Subcutaneous adipose tissue (tissue), 3 donors: ENCODE measurements around a stretch of chr5.

GRCh38 chr5:149351712-149352682 lies 5.8 kb upstream of the PCYOX1L start:
- PRO-cap: no peak
- RAMPAGE, long total RNA, 3 experiments: no peak in any of the 3 experiments

- PRO-cap: unidirectional peak, plus-strand start at chr5:149434027
- RAMPAGE, long total RNA, 3 experiments: no peak in any of the 3 experiments
These were observed 54.5 kb upstream of the IL17B start for GRCh38 chr5:149433395-149434196.

- PRO-cap: no peak
- RAMPAGE, long total RNA, 3 experiments: no peak in any of the 3 experiments
These were observed 74.7 kb upstream of the IL17B start for GRCh38 chr5:149453753-149454310.

- PRO-cap: no peak
- RAMPAGE, long total RNA, 3 experiments: no peak in any of the 3 experiments
These were observed 55.6 kb downstream of the CSNK1A1 start for GRCh38 chr5:149495565-149496083.

- PRO-cap: no peak
- RAMPAGE, long total RNA, 3 experiments: no peak in any of the 3 experiments
These were observed 54.7 kb downstream of the CSNK1A1 start for GRCh38 chr5:149496084-149497359.

DNA sequence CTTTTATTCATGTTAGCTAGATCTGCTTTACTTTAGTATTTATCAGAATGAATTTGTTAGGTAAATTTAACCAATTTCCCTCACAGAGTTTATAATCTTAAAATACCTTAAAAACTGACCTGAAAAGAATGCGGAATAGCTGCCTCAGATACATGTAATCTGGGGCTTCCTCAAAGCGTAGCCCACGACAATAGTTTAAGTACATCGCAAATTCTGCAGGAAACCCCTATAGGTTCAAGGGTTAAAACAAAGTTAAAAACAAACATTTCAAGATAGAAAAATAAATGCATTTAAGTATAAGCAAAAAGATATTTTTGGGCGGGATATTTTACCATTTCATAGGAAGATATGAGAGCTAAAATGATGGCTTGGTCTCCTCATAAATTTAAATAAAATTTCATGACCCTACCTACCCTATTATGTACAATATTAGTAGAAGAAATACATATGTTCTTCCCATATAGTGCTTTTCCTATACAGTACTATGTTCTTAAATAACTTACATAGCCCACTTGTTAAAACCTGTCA lies 44.3 kb downstream of the CSNK1A1 start:
- PRO-cap: no peak
- RAMPAGE, long total RNA, 3 experiments: no peak in any of the 3 experiments

DNA sequence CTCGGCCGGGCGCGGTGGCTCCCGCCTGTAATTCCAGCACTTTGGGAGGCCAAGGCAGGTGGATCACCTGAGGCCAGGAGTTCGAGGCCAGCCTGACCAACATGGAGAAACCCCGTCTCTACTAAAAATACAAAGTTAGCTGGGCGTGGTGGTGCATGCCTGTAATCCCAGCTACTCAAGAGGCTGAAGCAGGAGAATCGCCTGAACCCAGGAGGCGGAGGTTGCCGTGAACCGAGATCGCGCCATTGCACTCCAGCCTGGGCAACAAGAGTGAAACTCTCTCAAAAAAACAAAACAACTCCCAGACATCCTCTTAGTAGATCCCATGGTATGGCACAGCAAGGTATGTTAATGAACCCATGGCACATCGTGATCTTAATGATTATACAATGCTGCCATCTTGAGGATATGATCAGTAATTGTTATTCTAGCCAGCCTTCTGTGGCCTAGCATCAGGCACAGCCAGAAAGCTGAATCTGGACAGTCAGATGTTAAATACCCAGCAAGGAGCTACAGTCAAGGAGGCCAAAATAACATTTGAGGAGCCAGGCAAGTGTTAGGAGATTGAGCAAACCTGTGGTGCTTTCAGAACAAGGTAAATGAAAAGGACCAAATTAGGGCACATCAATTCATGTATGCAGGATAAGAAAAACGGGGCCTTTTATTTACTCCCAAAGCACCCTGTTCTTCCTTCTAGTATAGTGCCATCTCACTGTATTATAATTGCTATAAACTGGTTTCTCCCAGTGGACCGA lies 13.5 kb upstream of the CSNK1A1 start:
- PRO-cap: no peak
- RAMPAGE, long total RNA, 3 experiments: no peak in any of the 3 experiments

DNA sequence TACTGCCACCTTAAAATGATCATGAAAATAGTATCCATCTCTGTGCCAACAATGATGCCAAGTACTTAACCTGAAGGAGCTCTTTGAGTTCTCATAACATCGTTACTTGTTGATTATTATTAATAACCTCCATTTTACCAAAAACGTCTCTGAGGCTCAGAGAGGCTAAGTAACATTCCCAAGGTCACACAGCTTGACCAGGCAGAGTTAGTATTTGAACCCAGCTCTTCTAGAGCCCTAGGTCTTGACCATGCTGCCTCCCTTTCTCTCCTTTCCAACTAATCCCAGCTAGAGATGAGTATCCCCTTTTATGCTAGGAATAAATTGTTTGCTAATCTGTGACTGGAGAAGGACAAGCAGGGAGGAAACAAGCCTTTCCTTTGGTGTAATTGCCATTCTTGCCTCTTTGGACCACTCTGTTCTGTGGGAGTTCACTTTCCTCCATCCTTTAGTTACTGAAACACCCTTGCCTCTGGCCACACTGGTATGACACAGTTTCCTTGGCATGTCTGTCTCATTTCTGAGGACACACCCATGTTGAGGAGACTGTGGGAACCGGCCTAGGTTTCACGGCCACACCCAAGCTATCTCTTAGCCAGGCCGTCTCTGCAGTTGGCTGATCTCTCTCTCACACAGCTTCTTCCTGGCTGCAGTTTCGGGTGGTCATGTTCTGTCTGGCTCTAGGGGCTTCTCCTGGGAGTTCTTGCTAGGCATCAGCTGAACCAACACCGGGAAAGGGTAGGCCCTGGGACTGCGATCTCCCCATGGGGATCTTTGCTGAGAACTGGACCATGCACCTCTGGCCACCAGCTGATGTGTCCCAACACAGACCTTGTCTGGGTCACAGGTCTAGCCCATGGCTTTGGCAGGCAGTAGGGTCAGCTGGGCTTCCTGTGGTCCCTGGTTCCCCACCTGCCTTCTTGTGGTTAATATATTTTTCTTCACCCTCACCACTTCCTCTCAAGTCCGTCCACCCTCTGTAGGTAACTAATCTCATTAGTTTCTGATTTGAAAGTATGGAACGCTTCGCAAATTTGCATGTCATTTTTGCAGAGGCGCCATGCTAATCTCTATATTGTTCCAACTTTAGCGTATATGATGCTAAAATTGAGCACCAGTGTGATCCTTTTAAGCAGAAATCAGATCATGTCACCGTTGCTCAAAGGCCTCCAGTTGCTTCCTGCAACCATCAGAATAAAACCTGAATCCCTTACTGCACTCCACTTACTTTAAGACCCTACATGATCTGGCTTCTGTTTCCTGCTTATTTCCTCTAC lies 24.8 kb downstream of the ARHGEF37 start:
- PRO-cap: no peak
- RAMPAGE, long total RNA, 3 experiments: no peak in any of the 3 experiments

- PRO-cap: no peak
- RAMPAGE, long total RNA, 3 experiments: no peak in any of the 3 experiments
These were observed 27.2 kb downstream of the ARHGEF37 start for GRCh38 chr5:149608559-149608921.

- PRO-cap: no peak
- RAMPAGE, long total RNA, 3 experiments: no peak in any of the 3 experiments
These were observed 27.1 kb upstream of the PPARGC1B start for GRCh38 chr5:149702988-149703530.

GRCh38 chr5:149728271-149728587 lies 1.9 kb upstream of the PPARGC1B start:
- PRO-cap: no peak
- RAMPAGE, long total RNA, 3 experiments: no peak in any of the 3 experiments

GRCh38 chr5:149730500-149730696 lies 288 bp downstream of the PPARGC1B start:
- PRO-cap: no peak
- RAMPAGE, long total RNA, 3 experiments: no peak in any of the 3 experiments

DNA sequence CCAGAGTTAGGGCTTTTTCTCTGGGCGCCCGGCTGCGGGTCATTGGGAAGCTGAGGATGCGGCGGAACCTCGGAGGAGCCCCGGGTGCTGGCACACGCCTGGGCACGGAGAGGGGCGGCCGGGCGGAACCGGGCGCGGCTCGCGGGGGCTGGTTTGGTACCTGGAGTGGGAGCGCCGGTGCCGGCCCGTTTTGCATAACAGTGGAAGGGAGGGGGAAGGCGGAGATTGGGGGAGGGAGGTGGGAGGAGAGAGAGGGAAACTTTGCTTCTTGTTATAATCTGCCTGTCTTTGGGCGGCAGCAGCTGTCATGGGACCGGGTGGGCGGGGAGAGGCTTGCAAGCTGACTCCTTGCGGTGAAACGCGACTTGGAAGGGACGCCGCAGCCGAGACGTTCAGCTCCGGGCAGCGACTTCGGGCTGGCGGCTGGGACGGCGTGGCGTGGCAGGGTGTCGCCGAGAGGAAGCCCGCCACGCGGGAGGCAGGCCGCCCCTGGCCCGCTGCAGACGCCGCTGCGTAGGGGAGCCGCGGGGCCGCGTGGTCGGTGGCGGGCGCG lies 1.4 kb downstream of the PPARGC1B start:
- PRO-cap: bidirectional peak, plus-strand start at position 356 of the sequence, minus-strand start at position 199 of the sequence
- RAMPAGE, long total RNA, 3 experiments: no peak in any of the 3 experiments

DNA sequence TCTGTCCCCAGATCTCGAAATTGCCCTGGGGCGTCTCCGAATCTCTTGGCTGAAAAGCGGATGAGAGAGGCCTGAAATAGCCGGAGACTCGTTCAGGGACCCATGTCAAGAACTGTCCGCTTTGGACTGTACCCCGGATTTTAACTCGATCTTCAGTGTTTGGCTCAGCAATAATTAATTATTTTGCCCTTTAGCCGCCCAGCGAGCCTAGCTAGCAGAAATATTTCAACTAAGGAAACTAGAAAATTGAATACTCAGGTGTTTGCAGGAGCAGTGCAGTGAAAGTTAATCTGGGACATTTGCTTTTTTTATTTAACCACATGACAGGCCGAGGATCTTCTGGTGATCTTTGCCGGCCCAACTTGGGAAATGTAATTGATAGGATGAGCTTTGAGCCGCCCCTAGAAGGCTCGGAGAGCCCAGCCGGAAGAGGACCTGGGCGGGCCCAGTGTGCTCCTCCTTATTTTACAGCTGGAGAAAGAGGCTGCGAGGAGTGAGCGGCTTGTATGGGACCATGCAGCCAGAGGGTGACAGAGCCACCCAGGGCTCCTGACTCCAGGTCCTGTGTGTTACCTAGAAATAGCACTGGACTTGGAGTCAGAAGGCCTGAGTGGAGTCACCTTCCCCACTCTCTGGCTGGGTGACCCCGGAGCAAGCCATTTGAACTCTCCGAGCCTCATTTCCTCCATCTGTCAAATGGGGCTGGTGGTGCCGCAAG lies 2.3 kb downstream of the PPARGC1B start:
- PRO-cap: bidirectional peak, plus-strand start at position 492 of the sequence, minus-strand start at position 364 of the sequence
- RAMPAGE, long total RNA, 3 experiments: no peak in any of the 3 experiments

- PRO-cap: no peak
- RAMPAGE, long total RNA, 3 experiments: no peak in any of the 3 experiments
These were observed 41.5 kb downstream of the PPARGC1B start for GRCh38 chr5:149771641-149772000.

DNA sequence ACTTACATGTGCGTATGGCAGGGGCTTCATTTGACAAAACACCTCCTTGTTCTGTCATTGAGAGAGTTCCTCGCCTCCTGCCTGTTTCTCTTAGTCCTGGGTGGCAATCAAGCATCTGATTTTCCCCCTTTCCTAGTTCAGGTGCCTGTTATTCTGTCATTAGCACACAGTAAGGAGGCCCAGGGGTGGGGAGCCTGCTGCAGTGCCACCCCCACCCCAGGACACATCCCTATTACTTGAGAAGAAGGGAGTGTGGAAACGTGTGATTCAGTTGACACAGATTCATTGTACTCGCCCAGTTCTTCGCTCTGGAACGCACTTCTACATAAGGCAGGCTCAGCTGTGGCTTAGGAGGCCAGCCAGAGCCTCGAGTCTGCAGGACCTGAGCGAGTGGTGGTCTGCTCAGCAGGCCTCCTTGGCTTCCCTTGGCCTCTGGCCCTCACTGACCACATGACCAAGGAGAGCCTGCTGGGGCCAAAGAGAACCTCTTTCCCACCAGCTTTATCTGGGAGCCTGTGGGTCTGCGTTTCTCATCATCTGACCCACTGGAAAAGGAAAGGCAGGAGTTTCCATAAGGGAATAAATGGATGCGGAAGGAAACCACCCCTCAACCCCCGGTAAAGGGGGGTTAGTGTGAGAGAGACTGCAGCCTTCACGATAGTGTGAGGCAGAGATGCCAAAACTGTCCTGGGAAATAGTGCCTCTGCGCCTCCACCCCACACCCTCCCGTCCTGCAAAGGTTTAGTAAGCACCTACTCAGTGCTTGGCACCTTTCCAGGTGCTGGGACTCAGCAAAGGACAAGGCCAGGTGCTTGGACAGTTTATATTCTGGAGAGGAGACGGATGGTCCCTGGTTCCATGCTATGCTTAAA lies 73.6 kb downstream of the PPARGC1B start:
- PRO-cap: no peak
- RAMPAGE, long total RNA, 3 experiments: no peak in any of the 3 experiments

DNA sequence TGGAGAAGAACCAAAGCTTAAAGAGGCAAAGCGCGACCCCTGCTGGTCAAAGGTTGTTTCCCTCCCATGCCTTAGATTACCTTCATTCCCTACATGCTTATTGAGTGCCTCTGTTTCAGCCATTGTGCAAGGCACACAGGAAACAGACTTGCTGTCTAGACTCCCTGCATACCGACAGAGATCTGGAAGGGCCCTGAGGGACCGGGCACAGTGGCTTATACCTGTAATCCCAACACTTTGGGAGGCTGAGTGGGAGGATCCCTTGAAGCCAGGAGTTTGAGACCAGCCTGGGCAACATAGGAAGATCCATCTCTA lies 98.4 kb downstream of the PPARGC1B start:
- PRO-cap: no peak
- RAMPAGE, long total RNA, 3 experiments: no peak in any of the 3 experiments

- PRO-cap: no peak
- RAMPAGE, long total RNA, 3 experiments: no peak in any of the 3 experiments
These were observed 1.3 kb downstream of the SLC26A2 start for GRCh38 chr5:149961898-149962266.

GRCh38 chr5:149995966-149996473 lies 4.4 kb downstream of the TIGD6 start:
- PRO-cap: no peak
- RAMPAGE, long total RNA, 3 experiments: no peak in any of the 3 experiments

DNA sequence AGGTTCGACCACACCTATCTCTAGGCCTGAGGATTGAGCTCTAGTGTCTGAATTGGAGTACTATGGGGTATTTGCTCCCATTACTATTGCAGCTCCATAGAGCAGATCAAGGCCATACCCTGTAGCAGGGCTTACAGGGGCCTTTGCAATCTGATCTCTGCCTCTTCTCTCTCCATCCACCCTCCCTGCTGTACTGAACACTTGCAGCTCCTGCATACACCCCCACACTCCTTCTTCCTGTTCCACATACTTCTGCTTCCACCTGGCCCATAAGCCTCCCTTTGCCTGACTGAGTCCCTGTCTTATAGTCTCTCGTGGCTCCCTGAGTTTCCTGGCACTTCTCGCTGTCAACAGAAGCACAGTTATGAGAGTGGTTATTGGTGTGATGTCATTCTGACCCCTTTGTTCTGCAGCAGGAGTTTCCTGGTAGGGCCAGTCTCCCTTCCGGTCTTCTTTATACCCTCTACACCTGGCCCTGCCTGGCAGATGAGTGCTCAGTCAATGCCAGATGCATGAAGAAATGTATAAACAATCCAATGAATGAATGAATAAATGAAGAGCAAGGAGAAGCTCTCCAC lies 20.3 kb upstream of the CSF1R start:
- PRO-cap: no peak
- RAMPAGE, long total RNA, 3 experiments: no peak in any of the 3 experiments